ENCODE measurements around the gene POLR3B.

DNA sequence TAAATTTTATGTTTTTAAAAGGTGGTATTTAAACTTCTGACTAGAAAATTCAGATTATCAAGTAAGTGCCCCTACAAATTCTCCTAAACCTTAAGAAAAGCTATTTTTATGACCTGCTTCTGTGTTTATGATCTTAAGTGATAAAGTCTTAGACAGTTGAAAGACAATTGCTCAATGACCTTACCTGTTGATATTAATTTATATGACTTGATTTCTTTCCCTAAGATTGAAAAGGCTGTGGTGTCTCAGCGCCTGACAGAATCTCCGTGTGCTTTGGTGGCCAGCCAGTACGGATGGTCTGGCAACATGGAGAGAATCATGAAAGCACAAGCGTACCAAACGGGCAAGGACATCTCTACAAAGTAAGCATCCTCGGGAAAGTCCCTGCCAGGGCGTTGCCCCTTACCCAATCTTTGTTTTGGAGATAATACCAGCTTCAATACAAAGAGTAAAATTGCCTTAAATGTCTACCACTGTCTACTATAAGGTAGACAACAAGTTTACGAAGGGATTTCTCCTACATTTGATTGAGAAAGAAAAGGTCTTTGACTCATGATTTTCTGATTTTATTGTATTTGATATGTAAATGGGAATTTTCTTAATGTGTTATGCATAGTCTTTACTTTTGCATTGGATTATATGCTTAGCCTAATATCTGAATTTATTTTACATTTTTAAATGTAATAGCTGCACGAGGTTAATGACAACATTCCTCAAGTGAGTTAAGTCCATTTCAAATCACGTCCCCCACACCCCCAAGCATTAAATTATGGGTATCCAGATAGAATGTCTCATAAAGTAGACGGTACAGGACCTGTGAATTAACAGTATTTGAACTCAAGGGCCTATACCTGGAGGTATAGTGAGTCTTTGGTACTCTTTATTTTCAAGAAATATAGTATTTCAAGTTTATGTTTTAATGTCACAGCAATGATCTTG, 13.2 kb downstream of the UQCC6 start:
- PRO-cap: no peak
- RAMPAGE, long total RNA: no peak

- PRO-cap: no peak
- RAMPAGE, long total RNA: no peak
Observed at GRCh38 chr12:103964686-103965417, 820 bp upstream of the TDG start.

DNA sequence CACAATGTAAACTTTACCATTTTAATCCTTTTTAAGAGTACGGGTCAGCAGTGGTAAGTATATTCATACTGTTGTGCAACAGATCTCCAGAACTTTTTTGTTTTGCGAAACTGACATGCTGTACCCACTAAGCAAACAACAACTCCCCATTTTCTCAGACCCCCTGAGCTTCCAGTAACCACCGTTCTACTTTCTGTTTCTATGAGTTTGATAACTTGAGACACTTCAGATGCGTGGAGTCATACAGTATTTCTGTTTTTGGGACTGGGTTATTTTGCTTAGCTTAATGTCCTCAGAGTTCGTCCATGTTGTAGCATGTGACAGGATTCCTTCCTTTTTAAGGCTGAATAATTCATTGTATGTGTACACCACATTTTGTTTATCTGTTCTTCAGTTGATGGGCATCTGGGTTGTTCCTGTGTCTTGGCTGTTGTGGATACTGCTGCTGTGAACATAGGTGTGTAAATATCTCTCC, 38.1 kb downstream of the CHST11 start:
- PRO-cap: no peak
- RAMPAGE, long total RNA: no peak

DNA sequence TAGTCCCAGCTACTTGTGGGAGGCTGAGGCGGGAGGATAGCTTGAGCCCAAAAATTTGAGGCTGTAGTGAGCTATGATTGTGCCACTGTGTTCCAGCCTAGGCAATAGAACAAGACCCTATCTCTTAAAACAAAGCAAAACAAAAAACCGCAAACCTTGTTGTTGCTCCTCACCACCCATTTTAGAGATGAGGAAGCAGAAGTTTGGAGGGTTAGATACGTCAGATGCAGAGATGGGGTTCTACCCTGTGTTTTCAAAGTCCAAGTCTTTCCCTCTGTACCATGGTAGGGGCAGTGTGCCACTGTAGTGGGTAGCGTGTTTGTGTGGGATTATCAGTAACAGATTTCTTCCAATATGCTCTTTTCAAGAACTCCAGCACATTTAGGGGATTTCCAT, 186.5 kb downstream of the CHST11 start:
- PRO-cap: no peak
- RAMPAGE, long total RNA: no peak

- PRO-cap: no peak
- RAMPAGE, long total RNA: no peak
Observed at GRCh38 chr12:104710018-104710447, 248.1 kb downstream of the SLC41A2 start.

GRCh38 chr12:104722414-104722903, 235.6 kb downstream of the SLC41A2 start:
- PRO-cap: no peak
- RAMPAGE, long total RNA: no peak

- PRO-cap: no peak
- RAMPAGE, long total RNA: no peak
Observed at GRCh38 chr12:104858560-104858959, 99.5 kb downstream of the SLC41A2 start.

GRCh38 chr12:104957109-104957696, 887 bp downstream of the SLC41A2 start:
- PRO-cap: no peak
- RAMPAGE, long total RNA: no peak

DNA sequence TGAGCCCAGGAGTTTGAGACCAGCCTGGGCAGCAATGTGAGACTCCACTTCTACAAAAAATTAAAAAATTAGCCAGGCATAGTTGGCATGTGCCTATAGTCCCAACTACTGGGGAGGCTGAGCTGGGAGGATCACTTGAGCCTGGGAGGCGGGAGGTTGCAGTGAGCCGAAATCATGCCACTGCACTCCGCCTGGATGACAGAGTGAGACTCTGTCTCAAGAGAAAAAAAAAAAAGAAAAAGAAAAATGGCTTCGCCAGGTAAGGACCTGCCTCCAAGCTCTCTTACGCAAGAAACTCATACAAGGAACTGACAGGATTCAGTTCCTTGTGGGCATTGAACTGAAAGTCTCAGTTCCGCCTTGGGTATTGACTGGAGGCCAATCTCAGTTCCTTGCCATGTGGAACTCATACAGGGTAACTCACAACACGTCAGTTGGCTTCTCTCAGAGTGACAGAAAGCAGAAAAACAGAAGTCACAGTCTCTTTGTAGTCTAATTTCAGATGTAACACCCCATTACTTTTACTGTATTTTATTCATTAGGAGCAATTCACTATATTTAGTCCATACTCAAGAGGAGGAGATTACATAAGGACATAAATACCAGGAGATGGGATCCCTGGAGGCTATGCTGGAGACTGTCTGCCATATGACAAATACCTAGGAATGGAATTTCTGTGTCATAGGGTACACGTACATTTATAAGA, 11.5 kb upstream of the NOPCHAP1 start:
- PRO-cap: no peak
- RAMPAGE, long total RNA: no peak

GRCh38 chr12:105326837-105327059, 3.7 kb upstream of the C12orf75 start:
- PRO-cap: no peak
- RAMPAGE, long total RNA: no peak

GRCh38 chr12:105443967-105444436, 113.5 kb downstream of the C12orf75 start:
- PRO-cap: no peak
- RAMPAGE, long total RNA: no peak

DNA sequence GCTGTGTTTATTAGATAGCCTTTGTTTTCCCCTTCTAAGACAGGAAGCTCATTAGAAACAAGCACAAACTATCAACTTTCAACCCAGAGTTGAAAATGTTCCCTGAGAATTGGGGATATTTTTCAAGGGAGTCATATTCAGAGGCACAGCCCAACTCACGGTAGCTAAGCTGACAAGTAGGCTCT, 155.1 kb downstream of the C12orf75 start:
- PRO-cap: no peak
- RAMPAGE, long total RNA: no peak

GRCh38 chr12:105658265-105658931, 327.9 kb downstream of the C12orf75 start:
- PRO-cap: no peak
- RAMPAGE, long total RNA: no peak

- PRO-cap: no peak
- RAMPAGE, long total RNA: no peak
Observed at GRCh38 chr12:105737925-105738629, 400.7 kb downstream of the NUAK1 start.

DNA sequence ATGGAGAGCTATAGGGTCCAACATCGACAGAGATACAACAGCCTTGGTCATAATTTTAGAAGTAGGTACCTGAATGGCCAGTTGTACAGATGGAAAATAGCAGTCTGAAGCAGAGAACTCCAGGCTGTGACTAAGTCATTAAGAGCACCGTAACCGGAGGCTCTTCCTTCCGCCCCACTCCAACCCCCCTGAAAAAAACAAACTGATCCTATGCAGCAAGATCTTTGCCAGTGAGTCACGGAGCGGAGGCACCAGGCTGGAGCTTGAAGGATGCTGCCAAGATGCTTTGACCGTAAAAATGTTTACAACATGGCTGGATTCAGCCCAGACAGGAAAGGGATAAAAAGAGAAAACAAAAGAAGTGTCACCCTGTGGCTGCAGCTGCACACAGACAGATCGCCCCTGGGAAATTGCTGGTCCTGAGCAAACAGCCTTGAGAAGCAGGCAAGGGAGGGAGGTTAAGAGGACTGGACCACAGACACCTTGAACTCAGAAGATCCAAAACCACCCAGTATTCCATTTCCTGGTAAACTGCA, 204.5 kb downstream of the NUAK1 start:
- PRO-cap: no peak
- RAMPAGE, long total RNA: no peak

DNA sequence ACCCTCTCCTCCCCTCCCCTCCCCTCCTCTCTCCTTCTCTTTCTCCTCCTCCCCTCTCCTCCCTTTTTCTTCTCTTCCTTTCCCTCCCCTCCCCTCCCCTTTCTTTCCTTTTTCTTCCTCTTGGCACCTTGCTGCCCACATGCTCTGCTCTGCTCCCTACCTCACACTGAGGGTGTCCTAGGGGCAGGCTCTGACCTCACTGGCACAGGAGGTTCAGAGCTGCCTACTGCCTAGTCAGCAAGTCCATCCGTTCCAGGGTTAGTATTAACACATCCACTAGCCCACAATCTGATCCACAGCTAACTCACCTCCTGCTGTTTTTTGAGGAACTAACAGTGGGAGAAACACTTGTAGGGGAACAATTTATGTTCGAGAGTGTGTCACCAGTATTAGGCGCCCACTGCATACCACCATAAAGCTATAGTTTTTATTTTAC, 100.9 kb downstream of the NUAK1 start:
- PRO-cap: no peak
- RAMPAGE, long total RNA: no peak

DNA sequence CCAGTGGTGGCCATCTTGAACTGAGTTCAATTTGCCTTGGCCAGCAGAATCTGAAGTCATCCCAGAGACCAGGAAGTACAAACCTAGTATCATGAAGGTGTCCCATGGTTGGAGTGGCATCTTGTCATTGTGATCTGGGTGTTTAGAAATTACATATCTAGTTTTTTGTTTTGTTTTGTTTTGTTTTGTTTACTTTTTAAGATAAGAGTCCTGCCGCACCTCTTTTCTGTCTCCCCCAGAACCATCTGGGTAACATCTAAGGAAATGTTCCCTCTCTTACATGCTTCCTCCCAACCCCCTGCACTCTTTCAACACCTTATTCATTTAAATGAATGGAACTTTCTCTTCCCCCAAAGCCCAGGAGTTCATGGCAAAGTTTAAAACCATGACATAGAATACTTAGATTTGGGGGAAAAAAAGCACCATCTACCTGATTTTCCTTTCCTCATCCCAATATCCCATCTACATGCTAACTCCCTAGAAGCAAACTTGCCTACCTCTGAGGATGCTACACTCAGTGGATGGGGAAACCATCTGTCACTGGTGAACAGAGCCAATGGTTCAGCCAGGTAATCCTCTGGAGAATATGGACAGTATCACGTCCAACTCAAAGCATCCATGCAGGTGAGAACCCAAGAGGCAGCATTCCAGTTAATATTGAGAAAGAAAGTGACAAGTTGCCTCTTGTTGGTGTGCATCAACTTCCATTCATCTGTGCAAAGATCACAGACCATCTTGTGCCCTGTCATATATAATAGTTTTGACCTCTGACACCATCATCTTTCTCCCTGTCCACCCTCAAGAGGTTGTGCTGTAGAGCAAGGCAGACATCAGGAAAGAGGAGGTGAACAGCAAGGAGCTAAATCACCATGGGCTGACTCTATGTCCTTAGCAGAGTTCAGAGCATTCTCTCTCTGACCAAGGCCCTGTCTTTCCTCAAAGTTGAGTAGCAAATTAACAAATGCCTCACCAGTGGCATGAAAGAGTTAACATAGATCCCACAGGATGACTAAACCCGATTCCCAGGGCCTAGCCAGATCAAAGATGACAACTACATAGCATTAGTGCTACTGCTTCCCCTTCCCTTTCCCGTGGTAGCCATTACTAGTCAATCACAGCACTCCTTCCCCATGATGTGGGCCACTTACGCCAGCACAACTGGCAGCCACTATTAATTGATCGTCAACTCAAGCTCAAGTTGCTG, 73.2 kb downstream of the NUAK1 start:
- PRO-cap: no peak
- RAMPAGE, long total RNA: no peak

DNA sequence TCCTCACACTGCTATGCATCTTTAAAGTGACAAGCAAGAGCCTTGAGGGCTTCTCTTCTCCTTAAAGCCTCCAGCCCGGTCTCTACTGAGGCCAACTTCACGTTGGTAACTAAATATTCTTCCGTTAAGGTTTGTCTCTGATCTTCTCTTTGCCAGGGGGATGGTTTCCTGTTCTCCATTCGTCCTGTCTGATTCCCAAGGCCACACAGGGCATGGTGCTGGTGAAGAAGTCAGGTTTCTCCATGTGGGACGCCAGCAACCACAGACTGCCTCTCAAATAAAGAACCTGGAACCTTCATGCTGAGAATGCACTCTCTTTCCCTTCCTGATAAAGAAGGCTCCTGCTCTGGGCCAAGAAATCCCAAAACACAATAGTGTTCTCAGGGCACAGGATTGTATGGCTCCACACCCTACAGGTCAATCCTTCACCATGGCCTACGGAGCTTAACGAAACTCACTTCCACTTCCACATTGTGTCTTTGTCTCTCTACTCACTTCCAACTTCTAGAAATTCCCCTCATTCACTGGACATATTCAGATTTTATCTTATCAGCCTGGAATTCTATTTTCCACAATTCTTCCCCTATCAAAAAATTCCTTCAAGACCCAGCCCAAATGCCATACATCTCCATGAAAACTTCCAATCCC, 35.7 kb downstream of the NUAK1 start:
- PRO-cap: no peak
- RAMPAGE, long total RNA: no peak

DNA sequence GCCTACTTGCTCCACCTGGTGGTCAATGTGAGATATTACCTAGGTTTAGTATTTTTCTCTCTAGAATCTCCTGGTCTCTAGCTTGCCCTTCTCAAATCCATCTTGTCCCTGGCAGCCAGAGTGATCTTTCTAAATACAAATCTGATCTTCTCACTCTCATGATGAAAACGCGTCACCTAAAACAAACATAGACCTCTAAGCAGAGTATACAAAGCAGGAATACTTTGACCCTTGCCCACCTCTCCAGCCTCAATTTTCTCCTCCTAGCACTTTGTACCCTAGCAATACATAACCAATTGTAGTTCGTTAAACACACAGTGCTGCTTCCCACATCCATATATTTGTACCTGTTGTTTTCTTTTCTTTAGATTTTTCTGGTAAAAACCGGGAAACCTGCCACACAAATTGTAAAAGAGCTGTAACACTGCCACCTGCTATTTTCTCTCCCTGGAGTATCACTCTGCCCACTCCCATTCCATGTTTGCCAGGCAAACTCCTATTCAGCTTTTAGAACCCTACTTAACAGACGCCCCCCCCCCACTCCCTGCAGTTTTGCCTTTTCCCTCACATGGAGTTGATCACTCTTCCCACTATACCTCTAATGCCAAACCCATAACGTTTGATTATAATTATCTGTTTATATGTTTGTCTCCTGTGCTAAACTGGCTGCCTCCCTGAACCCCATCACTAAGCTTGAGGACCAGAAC, 19.8 kb upstream of the TCP11L2 start:
- PRO-cap: no peak
- RAMPAGE, long total RNA: no peak

DNA sequence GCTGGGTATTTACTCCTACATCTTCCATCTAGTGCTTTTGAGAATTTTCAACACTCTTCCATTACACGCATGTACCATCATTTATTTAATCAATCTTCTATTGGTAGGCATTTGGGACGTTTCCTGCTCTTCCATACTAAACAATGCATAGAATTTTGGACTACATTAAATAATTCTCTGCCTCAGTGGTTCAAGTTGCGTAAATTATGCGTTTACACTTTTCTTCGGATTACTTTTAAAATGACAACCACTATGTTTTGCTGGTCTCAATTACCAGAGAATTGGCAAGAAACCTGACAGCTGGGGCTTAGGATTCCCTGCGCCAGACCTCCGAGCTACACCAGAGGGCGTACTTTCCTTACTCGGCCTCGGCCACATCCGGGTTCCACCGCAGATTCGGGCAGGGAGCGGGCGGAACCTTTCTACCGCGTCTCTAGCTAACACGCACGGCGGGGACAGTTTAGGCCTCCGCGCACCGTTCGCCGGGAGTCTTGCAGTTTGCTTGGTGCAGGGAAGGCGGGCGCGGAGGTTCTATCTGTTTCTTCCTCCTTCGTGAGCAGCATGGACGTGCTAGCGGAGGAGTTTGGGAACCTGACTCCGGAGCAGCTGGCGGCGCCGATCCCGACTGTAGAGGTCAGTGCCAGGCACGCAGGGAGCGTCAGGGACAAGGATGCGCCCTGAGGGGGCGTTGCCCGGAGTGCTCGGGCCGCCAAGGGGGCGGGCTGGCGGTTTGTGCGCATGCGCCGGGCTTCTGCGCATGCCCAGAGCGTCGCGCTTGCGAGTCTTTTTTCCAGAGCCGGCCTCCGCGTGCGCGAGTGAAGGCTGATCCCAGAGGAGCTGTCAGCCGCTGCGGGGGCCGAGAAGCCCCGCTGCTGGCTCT, at the start of gene POLR3B:
Gene POLR3B (plus strand): TSS at position 430 of the 880 bp plus-strand sequence.
- PRO-cap: unidirectional peak, plus-strand start at position 488 of the sequence; bidirectional peak, plus-strand start at position 793 of the sequence, minus-strand start at position 639 of the sequence
- RAMPAGE, long total RNA: no peak

Data from OCI-LY7 (cell line).